NALM6 (cell line): ENCODE results near the gene ZBTB24.

GRCh38 chr6:109483053-109483870 is at the start of gene ZBTB24:
TSS of gene ZBTB24 (minus strand) at chr6:109483219.
- PRO-cap: bidirectional peak, plus-strand start at chr6:109483497, minus-strand start at chr6:109483217; unidirectional peak, plus-strand start at chr6:109483664

- PRO-cap: bidirectional peak, plus-strand start at chr6:109491440, minus-strand start at chr6:109491419
Observed at GRCh38 chr6:109491223-109491954, 8.4 kb upstream of the ZBTB24 start.

- PRO-cap: no peak
Observed at GRCh38 chr6:109760057-109760687, 69.1 kb downstream of the FIG4 start.

DNA sequence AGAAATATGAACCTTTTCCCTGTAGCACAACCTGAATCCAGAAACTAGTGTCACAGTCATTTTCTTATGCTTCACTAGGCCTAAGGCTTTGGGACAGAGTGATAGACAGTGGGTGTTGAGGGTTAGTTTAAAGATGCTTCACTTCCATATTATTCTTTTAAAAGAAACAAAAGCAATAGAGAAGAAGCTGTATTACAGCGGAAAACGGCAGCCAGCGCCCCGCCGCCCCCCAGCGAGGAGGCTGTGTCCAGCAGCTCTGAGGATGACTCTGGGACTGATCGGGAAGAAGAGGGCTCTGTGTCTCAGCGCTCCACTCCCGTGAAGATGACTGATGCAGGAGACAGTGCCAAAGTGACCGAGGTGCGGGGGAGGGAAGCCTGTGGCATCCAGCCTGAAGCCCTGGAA is 100.1 kb downstream of the FIG4 start:
- PRO-cap: no peak

DNA sequence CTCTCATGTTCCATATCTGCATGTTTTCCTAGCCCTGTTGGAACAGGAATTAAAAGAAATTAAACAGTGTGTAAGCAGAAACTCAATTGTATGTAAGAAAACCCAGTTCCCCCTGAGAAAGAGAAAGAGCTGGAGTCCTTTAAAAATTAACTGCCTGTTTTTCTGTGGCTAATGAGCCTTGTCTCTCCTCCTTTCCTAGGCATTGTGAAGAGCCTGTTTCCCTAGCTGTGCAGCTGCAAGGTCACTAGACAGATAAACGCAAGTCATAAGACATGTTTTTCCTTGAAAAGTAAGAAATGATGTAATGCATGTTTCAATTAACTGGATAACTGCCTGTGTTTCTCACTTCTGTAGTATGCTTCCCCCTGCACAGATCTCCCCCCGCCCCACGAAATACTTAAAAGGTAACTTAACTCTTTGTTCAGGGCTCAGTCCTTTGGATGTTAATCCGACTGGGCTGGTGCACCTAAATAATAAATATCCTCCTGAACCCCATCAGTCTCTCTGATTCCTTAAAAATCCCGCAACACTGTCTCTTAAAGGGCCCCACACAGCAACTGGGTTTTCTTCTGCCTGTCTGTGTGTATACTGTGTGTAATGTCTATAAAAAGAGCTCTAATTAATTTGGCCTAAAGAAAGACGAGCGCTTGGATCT is 100.4 kb upstream of the GPR6 start:
- PRO-cap: no peak

- PRO-cap: bidirectional peak, plus-strand start at chr6:110475545, minus-strand start at chr6:110475346
Observed at GRCh38 chr6:110475277-110475643, 1.2 kb downstream of the SLC22A16 start.

DNA sequence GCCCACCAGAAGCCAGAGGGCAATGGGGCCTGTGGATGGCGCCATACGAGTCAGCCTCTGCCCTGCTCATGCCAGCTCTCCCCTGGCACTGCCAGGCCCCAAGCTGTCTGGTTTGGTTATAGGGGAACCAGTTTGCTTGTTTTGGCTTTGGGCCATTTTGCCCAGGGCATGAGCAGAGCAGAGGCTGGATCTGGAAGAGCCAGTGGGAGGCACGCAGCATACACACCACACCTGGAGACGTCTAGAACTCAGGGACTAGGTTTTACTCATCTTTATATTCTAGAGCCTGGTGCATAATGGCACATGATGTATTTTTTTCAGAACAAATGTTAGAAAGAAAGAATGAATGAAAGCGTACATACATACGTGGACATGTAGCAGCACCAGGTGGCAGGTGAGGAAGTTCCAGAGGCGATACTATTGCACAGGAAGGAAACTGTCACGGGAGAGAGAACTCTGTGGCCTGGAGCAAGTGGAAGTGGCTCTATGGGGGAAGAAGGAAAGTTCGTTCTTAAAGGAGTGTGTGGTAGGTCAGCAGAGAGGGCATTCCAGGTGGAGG is 66.8 kb upstream of the SLC22A16 start:
- PRO-cap: no peak

DNA sequence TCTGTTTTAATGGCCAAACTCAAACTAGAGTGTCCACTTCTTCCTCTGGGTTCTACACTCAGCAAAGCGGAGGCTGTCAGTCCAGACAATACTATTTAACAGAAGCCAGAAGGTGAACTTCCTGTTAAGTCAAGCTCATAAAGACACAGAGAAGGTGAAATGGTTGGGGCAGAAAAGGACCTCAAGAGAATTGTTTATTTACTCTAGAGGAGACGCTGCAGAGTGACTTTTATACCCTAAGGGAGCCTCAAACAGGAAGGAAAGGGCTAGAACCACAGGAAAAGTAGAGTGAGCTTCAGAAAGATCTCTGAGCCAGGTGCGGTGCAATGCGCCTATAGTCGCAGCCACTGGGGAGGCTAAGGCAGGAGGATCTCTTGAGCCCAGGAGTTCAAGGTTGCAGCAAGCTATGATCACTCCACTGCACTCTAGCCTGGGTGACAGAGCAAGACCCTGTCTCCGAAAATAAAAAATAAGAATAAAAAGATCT is 84.2 kb upstream of the SLC22A16 start:
- PRO-cap: no peak

DNA sequence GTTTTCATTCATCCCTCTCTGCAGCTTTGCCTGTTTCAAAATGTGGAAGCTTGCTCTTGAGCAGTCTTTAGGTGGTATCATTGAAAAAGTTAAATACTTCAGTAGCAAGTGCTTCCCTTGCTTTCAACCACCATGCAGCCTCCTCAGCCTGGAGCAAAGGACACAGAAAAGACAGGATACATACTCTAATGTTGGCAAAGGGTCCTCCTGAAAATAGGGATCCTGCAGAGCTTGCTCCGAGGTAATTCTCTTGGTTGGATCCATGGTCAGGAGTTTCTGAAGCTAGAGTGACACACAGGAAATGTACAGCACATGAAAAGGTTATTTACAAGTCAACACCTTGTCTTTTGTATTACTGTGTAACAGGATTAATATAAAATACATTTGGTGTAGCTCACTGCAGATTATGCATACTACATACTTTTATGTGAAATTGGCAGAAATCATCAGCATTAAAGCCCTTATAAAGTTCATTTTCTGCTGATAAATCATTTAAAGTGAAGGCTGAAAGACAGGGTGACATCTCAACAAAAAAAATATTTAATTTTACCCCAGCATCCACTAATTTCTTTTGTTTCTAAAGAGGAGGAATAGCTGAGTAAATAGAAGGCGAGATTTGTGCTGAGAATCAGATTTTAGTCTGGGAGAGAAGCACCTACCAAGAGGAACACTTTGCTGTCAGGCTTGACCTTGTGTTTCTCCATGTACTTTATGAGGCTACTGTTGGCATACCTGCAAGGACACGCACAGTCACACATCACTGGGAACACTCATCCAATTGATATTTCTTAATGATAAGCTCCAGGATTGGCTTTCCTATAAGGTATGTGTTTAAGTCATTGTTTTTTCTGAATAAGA is 146.4 kb upstream of the SLC22A16 start:
- PRO-cap: no peak

GRCh38 chr6:110762282-110762962 is 52.8 kb downstream of the CDK19 start:
- PRO-cap: no peak

DNA sequence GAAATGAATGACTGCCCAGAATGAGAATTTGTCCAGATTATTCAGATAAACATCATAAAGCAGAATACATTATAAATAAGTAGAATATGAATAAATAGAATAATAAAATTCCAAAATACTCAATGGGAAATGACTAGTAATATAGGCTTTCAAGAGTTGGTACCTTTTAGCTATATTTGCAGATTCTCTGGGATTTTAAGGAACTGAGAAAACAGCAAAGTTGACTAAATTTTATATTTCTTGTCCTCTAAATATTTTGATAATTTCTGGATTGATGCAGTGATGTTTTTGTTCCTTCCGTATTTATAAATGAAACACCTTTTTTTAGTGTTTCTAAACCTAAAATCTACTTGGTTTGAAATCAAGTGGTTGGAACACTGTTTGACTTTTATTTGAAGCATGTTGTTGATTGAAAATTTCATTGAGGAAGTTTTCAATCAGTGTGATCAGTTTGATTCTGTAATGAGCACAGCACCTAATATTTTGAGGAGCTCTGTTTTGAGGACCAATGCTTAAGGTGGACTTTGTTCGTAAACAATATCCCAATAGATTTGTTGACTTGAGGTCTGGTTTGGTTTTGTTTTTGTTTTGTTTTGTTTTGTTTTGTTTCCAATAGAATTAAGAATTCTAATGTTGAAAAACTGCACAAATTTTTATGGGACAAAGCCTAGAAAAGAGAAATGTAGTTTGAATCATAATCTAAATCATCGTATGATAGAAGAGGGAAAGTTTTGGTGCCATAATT is 20.5 kb downstream of the AMD1 start:
- PRO-cap: no peak

DNA sequence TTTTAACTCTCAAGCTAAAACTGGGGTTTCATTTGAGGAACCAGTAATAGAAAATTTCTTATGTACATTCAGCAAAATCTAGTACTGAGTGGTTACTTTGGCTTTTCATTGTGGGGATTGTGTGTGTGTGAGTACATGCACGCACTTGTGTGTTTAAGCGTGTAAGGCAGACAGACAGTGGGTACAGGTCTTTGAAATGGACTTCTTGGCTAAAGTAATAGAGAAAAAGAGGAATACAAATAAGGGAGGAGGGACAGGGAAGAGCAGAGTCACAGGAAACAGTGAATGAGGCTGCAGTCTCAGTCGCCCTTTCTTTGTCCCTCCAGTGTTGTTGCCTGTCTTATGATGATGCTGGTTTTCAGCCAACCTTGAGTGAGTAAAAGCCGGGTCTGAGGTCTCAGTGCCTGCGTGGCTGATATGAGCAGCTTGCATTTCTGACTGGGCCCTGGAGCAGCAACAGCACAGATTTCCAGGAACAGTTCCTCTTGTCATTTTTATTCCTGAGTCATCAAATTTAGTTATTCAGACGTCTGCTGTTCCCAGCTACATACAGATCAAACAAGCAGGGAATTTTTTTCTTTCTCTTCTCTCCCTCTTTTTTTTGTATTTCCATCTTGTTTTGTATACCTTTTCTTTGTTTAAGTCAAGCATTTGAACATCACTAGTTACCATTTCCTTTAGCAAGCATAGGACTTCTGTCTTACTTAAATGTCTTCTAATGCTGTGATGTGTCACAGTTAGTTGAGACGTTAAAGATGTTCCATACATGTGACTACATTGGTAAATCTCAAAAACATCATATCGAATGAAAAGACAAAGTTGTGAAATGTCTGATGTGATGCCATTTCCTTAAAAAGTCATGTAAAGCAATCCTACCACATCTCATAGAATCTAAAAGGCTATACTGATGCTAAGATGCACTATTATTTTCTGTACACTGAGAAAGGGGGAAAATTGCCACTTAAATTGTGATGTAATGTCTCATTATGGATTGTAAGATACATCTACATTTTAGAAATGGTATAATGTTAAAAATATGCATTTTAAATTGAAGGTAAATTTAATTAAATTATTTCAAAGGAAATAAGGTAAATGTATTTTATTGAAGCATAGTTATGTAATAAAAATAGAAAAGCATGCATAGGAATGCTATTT is 26.6 kb downstream of the SLC16A10 start:
- PRO-cap: no peak

DNA sequence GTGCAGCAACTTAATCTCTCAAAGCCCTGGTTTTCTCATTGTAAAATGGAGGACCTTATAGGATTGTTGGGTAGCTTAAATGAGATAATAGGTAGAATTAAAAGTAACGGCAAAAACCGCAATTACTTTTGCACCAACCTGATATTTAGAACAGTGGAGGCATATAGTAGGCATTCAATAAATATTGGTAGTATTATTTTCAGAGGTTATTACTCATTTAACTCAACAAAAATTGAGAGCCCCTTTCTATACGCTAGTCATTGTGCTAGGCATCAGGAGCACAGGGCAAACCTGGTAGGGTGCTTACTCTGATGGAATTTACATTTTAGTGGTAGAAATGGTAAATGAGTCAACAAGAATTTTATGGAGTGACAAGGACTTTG is 39.5 kb downstream of the SLC16A10 start:
- PRO-cap: no peak

GRCh38 chr6:111415467-111416017 is 67.5 kb downstream of the REV3L start:
- PRO-cap: no peak

- PRO-cap: no peak
Observed at GRCh38 chr6:111474335-111474869, 8.6 kb downstream of the REV3L start.

DNA sequence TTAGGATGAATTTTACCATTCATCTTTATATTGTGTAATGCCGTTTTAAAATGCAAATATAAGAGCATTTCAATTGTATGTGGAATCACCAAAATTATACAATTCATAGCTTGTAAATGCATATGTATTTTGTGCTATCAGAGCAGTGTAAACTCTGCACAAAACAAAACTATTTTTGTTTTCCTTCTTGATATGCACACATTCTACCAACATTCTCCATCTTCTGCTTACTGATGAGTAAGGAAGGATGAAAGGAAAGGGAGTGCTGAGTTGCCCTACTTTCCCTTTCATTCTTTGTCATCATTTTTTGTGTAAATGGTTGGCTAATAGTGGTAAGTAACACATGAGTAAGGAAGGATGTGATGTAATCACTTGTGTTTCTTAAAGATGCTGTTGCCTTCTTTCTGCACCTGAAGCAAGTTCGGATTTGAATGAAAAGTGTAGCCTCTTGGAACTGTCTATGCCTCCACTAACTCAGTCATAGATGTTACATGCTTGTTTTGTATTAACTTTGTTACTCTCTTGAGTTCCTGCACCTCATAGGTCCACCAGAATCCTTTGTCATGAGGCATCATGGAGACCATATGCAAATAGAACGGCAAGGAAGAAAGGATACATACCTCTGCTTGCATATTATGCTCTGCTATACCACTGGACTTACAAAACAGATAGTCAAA is 4.7 kb upstream of the REV3L start:
- PRO-cap: no peak

- PRO-cap: no peak
Observed at GRCh38 chr6:111591099-111592186, 14.2 kb downstream of the TRAF3IP2 start.

DNA sequence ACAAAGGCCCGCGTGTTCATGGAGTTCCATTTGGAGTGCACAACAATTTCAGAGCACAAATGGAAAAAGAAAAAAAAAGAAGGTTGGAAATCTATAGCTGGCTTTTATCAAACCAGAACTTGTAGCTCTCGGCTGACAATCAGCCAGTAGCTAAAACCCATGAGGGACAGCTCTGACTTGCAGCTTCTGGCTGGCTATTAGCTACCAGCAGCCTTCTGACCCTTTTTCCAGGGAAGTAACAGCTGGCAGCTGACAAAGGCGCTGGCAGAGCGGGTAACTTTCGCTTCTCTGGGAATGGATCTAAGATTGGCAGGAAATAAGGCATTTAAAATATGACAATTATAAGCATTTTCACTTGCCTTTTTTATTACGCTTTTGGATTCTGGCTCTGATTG is 20.4 kb upstream of the TRAF3IP2 start:
- PRO-cap: no peak

GRCh38 chr6:111678838-111679504 is 73.3 kb upstream of the TRAF3IP2 start:
- PRO-cap: no peak

DNA sequence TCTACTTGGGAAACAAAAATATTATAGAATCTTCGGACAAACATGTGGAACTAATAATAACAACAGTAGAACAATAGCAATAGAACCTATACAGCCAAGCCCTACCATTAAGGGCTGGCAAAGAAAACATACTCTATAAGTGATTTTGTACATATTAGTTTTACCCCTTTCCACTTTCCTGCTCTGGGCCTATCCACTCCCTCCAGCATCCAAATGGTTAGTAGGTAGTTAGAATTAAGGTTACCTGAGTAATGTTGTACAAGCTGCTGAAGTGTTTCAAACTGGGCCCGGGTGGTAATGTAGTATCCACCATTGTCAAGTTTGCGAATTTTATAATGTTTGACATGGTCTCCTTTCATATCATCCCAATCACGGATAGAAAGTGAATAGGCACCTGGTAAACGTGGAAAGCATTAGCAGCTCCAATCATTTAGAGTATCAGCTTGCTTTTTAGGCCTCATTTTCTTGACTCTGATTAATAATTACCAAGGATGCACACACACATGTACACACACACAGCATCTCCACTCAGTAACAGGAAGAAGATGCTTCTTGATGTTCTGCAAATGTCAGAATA is 97.1 kb upstream of the TRAF3IP2 start:
- PRO-cap: no peak